Zone of skin (tissue), 1 donor: ENCODE measurements around a stretch of chr9.

DNA sequence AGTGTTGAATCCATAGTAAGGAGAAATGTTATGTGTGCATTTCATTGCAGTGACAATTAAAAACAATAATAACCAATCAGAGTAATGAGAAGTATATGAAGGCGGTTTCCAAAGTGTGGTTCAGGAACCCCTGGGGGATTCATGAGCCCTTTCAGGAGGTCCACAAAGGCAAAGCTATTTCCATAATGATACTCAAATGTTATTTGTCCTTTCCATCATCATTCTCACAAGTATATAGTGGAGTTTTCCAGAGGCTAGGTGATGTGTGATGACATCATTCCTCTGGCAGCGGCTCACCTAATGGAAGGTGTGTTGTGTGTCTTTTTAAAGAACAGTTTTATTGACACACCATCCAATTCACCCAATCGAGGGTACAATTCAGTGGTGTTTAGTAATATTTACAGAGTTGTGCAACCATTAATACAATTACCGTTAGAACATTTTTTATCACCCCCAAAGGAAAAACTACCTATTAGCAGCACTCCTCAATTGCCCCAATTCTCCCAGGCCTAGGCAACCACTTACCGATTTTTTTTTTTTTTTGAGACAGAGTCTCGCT lies 9.7 kb downstream of the NANS start:
- RRBS: no CpG with 5 or more reads among the region's 6 CpGs

- RRBS: no CpG with 5 or more reads among the region's 10 CpGs
Observed at GRCh38 chr9:98129375-98129989, 10.5 kb upstream of the TRIM14 start.

- RRBS: no CpG with 5 or more reads among the region's 17 CpGs
Observed at GRCh38 chr9:98168876-98169586, 23.4 kb downstream of the CORO2A start.

DNA sequence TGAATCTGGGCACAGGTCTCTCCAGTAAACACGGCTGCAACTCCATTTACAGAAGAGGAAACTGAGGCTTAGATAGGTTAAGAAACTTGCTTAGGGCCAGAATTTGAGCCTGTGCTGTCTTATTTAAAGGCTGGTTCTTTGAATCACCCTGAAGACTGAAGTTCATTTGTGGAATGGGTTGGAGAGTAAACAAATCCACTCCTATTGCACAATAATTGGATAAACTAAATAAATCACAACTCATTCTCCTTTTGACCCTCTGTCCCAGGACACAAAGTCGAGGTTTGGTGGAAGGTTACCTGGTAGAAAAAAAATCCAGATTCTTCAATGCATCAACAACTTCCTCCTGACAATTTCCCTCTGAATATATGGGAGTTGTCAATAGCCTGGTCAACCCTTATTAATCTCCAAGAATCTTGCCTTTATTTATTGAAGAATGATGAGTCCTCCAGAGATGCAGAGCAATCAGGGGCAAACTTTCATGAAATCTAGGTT lies 28.9 kb downstream of the TBC1D2 start:
- RRBS: no CpG with 5 or more reads among the region's 2 CpGs

GRCh38 chr9:98227742-98228289 lies 27.6 kb downstream of the TBC1D2 start:
- RRBS: 88% methylated on average over 1 of the region's 8 CpGs

DNA sequence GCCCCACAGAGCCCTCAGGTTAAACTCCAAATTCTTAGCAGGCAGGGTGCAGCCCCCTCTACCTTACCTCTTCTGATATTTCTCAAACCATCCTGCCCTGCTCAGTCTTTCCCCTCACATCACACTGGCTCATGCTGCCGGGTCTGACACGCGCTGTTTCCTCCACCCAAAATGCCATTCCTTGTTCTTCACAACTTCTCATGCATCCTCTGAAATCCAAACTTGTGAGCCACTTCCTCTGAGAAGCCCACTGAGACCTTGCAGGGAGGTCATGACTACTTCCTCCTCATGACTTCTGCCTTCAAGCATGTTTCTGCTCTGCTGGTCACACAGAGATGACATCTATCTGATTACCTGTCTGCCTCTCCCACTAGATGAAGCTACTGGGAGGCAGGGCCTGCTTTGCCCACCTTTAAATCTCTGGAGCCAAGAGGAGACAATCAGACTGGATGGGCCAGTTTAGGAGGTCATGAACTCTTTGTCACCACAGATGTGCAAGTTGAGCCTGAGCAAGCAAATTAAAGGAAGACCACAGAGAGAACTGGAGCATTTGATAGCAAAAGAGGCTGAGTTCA lies 119.7 kb upstream of the TBC1D2 start:
- RRBS: no CpG with 5 or more reads among the region's 3 CpGs

GRCh38 chr9:98607783-98608174 lies 101.0 kb downstream of the GABBR2 start:
- RRBS: no CpG with 5 or more reads among the region's 7 CpGs

GRCh38 chr9:98848331-98848693 lies 40.8 kb downstream of the GALNT12 start:
- RRBS: no CpG with 5 or more reads among the region's 2 CpGs

DNA sequence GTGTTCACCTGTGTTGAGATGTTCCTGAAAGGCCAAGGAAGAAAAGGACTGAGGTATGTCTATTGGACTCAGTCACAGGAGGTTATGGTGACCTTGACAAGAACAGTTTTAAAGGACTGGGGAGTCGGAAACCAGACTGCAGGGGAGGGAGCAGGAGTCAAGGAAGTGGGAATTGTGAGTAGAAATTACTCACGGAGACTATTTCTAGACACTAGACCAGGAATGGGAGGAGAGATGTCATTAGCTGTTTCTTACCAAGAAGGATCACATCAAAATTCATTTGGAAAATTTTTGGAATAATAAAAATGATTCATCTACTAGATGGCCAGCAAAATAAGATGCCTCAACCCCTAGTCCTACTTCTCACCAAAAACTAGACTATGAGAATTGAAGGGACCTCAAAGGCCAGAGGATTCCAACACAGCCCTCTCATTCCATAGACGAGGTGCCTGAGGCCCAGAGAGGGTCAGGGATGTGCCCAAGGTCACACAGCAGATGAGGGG lies 61.4 kb upstream of the COL15A1 start:
- RRBS: no CpG with 5 or more reads among the region's 3 CpGs

GRCh38 chr9:98929731-98930396 lies 13.8 kb upstream of the COL15A1 start:
- RRBS: no CpG with 5 or more reads among the region's 15 CpGs

DNA sequence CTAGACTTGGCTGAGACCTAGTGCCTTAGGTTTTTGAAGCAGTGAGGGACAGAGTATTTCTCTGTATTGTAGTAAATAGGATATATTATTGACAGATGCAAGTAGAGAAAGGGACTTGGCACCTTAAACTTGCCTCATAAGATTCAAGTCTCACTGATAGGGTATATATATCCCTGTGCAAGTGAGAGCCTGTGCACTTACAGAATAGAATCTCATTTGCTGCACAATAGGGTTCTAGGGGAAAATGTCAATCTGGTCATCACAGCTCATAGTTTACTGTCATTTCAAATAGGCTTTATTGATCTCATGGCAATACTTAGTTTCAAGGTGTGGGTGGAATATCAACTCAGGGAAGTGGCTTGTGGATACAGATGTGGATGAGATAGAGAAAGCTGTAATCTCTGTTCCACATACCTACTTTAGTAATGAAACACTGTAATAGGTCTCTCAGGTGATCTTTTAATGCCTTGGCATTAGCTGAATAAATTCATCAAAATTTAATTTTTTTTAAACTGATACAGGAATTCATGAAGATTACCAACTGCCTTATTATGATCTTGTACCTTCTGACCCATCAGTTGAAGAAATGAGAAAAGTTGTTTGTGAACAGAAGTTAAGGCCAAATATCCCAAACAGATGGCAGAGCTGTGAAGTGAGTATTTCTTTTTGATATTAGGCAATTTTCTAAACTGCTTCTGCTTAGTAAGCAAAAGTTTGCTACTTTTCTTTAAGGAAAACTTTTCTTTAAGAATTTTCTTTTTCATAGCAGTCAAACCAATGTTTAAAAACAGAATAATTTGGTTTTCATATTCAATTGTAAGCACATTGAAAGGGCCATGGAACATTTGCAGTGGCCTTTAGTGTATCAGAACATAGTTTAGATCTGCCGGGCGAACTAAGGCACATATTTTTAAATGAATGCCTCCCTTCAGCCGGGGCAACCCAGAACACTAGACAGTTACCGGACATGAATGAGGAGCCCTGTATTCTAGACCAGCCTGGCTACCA lies 42.5 kb downstream of the TGFBR1 start:
- RRBS: 79% methylated on average over 2 of the region's 4 CpGs

DNA sequence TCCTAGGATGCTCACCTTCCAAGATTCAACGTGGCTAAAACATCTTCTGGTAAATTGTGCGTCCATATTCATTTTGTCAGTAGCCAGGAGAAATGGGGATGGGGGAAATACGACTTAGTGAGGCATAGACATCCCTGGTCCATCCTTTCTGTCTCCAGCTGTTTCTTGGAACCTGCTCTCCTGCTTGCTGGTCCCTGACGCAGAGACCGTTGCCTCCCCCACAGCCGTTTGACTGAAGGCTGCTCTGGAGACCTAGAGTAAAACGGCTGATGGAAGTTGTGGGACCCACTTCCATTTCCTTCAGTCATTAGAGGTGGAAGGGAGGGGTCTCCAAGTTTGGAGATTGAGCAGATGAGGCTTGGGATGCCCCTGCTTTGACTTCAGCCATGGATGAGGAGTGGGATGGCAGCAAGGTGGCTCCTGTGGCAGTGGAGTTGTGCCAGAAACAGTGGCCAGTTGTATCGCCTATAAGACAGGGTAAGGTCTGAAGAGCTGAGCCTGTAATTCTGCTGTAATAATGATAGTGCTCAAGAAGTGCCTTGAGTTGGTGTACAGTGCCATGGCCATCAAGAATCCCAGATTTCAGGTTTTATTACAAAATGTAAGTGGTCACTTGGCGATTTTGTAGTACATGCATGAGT lies 47.1 kb downstream of the TGFBR1 start:
- RRBS: no CpG with 5 or more reads among the region's 9 CpGs

GRCh38 chr9:99210541-99211155 lies 11.1 kb downstream of the ALG2 start:
- RRBS: no CpG with 5 or more reads among the region's 1 CpG

DNA sequence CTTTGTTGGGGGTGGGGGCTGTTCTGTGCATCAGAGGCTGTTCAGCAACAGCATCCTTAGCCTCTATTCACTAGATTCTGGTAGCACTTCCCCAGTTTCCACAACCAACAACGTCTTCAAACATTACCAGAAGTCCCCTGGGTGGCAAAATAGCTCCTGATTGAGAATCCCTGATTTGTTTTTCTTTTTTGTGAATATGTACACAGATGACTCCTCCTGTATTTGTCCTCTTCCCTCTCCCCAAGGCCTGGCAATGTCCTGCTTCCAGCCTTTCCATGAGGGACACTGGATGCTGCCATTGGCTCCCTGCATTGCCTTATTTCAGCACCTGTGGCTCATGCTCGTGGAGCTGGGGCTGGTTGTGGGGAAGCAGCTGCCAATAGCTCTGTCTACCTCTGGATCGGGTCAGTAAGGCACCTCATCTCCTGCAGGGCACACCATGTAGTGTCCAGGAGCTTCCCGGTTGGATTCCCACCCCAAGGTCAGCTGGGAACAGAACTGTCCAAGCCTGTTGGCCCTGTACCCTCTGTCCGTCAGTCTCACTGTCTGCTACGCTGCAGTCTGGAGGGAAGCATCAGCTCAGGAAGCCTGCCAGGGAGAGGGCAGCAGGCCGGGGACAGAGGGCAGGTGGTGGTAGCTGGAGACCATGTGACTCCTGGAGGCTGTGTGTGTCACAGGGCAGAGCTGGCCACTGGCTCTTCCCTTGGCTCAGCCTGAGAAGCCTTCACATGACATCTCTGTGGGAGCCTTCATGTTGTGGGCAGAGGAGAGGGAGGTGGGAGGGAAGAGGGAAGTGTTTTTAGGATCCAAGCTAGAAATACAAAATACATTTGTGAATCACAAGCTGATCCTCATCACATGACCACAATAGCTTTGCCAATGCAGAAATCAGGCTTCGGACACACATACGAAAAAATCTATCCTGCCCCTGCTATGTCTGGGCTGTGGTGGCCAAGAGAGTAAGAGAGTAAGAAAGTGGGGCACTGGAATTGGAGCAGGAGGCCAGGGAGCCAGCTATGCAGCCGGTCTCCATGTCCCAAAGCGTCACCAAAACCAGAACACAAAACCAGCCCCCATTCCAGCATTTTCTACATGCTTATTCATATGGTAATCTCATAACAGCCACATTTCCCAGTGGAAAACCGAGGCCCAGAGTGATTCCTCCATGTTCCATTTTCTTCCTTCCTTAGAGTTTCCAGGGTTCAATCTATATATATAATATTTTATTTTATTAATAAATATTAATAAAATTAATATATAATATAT lies 134.5 kb downstream of the SEC61B start:
- RRBS: no CpG with 5 or more reads among the region's 12 CpGs

GRCh38 chr9:99358616-99359145 lies 136.6 kb downstream of the SEC61B start:
- RRBS: no CpG with 5 or more reads among the region's 9 CpGs

GRCh38 chr9:99359155-99359920 lies 137.3 kb downstream of the SEC61B start:
- RRBS: 76% methylated on average over 7 of the region's 13 CpGs

- RRBS: no CpG with 5 or more reads among the region's 5 CpGs
Observed at GRCh38 chr9:99595802-99596393, 225.8 kb upstream of the NR4A3 start.

- RRBS: no CpG with 5 or more reads among the region's 2 CpGs
Observed at GRCh38 chr9:99829479-99829716, 7.7 kb downstream of the NR4A3 start.

- RRBS: no CpG with 5 or more reads among the region's 4 CpGs
Observed at GRCh38 chr9:99830909-99831306, 9.2 kb downstream of the NR4A3 start.